Vagina (tissue), 1 donor: ENCODE data around the gene TMIE.

DNA sequence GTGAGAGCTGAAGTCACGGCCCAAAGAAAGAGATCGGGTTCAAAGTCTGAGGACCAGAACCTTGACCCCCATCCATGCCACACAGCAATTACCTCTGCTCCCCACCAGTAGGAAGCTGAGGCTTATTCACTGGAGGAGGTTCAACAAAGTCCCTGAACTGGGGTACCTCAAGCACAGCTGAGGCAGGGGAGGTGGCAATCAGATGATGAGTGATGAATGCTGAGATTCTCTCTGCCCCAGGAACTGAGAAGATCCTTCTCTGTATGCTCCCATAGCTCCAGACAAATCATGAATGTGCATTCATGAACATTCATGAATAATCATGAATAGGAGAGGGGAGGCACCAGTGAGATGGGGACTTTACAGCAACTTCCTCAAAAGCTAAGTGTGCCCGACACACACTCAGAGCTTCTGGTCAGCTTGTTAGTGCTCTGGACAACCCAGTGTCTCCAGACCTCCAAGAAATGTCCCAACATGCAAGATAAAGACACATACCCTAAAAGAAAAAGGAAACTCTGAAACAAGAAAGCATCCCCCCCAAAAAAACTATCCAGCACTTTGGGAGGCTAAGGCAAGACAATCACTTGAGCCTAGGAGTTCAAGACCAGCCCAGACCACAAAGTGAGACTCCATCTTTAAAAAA lies 24.3 kb downstream of the LRRC2 start:
- PRO-cap, result no peak
- RAMPAGE, long total RNA, result no peak

DNA sequence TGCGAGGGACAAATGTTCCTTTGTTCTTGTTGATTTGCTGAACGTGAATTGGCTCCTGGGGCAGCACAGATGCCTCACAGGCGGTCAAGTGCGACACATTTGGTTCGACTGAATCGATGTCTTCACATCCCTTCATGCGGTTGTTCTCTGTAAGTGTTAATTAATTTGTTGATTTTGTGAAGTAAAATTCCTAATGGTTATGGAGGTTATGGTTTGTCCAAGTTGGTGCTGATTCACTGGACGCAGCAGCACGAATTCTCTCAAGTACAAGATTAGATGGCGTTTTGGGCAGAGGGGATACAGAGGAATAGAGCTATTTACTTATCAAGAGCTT lies 192 bp downstream of the FAM240A start:
- PRO-cap, result no peak
- RAMPAGE, long total RNA, result no peak

DNA sequence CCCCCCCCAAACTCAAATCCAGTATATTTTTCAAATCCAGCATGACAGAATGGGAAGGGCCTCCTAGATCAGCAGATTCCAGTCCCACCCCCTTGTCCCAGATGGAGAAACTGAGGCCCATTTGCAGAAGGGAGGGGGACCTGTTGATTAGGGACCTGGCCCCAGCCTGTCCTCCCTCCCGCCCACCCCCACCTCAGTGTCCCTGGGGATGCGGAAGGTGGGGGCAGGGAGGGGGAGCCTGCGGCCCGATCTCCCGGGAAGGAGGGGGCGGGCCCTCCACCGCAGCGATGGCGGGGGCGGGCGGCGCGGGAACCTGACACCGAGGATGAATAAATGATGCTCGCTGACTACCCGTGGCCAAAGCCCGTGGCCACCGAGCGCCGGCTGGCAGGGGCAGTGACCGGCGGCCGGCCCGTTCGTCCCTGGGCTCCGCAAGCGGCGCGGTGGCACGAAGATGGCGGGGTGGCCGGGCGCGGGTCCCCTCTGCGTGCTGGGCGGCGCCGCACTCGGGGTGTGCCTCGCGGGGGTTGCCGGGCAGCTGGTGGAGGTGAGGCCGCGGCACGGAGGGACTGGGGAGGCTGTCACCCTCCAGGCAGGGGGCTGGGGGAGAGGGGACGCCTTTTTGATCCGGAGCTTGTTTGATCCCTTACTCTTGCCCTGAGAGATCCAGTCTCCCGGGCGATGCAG lies at the start of gene TMIE:
TMIE (plus strand) TSS at position 359 of the 687 bp plus-strand sequence.
- PRO-cap, result unidirectional peak, plus-strand start at position 360 of the sequence
- RAMPAGE, long total RNA, result no peak

- PRO-cap, result no peak
- RAMPAGE, long total RNA, result no peak
Observed at GRCh38 chr3:46788795-46789446, 71.3 kb upstream of the PRSS50 start.

DNA sequence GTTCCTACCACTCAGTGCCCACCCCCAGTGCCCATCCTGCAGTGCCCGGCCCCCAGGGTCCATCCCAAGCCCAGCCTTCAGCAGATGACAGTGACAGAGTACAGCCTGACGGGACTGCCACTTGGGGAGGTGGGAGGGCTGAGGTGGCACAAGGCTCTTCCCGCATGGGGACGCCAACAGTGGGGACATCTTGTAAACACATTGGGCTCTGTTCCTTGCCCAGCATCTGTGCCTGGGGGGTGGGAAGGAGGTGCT lies 1.4 kb upstream of the MYL3 start:
- PRO-cap, result no peak
- RAMPAGE, long total RNA, result no peak

DNA sequence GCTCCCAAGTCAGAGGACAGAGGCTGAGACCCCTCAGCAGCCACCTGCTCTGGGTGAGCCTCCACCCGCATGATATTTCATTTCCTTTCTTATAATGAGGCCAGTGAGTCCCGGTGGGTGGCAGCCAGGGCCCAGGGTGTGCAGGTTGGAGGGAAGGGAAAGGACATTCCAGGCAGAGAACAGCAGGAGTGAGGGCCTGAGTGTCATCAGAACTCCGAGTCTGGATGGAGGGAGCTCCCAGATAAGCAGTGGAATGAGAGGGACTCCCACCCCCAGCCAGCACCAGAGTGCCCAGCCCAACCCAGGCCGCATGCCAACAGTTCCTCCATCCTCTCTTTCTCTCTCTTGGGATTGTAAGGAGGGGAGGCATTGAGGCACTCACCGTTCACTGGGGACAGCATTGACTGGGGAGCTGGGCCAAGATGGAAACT lies 15.5 kb downstream of the PTH1R start:
- PRO-cap, result no peak
- RAMPAGE, long total RNA, result no peak

DNA sequence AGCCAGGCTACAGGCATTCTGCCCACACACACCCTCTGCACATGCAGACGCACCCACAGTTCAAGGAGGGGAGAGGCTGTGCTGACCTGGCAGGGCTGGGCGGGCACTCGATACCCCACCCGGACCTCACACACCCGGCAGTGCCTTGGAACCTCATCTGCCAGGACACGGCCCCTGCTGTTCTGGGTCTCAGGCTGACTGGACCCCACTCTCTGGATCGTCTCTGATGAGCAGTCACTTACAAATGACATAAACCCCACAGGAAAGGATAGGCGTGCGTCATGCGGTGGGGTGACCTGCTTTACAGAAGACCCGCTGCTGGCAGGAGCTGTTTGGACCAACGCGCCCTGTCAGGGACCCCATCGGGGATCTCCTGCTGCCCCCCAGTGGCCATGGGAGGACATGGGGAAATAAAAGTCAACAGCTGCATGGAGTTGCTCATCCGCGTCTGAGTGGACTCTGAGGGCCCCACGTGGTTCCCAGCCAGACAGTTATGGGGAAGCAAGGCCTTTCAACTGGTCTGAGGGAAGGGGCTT lies 31.9 kb downstream of the PTH1R start:
- PRO-cap, result no peak
- RAMPAGE, long total RNA, result no peak

DNA sequence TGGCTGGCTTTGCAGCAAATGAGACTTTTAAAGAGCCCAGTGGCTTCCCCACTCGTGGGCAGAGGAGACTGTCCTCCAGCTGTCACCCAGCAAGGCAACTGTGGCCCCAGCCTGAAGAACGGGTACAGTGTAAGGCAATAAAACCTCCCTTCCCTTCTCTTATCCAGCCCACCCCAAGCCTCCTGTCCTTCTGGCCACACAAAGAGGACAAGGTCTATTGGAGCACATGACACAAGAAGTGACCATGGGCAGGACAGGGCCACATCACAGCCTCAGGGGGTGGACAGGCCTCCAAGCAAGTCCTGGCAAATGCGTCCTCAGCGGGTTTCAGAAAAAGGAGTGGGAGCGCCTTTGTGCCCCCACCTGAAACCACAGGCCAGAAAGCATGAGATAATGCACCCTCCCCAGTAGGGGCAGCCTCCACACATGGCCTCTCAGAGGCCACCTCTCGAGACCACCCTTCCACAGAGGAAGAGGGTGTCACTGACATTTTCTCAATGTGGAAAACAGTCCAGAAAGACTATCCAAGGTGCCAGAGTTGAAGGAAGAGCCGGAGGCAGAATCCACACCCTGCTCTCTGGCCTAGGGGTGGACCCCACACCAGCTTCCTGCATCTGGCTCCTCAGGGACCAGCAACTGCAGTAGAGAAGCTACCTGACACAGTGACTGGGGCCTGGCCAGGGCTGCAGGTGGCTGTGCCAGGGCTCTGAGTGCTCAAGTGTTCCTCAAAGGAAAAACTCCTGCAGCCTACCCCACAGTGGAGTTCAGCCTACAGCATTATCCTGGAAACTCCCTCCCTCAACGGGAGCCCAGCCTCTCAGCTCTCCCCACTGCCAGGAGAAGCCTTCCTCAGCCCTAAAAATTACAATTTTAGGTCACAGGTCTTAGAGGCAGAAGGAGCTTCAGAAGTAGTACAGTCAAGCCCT lies 43.9 kb downstream of the CCDC12 start:
- PRO-cap, result no peak
- RAMPAGE, long total RNA, result no peak

DNA sequence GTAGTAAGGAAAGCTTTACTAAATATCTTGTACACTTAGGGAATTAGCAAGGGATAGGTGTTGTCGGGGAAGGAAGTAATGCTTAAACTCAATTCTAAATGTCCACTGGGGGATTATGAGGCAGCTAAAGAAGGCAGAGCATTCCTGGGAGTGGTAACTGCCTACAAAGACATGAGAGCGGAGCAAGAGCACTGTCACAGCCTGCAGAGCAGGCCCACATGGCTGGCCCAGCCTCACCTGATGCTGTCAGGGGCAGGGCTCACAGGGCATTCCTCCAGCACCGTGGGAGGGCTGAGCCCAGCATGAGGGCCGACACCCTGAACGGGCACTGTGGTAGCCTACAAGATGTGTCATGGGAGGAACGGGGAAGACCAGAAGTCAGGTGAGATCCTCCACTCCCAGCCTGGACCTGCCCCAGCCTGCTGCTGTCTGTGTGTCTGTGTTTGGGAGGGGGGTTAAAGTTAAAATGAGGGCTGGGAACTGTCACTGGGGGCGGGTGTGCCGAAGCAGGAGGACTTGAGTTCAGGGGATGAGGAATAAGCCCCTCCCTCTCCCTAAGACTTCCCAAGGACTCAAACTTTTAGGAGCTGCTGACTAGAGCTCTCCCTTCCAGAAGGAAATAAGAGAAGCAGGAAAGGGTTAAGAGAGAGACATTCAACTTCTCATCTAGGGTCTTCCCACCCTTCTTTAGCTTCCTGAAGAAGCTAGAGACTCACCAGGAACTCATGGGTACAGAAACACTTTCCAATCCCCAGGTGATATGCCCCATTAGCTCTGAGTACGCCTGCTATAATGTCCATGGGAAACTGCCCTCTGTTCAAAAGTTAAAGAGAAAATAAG lies 30.0 kb downstream of the CCDC12 start:
- PRO-cap, result no peak
- RAMPAGE, long total RNA, result no peak

DNA sequence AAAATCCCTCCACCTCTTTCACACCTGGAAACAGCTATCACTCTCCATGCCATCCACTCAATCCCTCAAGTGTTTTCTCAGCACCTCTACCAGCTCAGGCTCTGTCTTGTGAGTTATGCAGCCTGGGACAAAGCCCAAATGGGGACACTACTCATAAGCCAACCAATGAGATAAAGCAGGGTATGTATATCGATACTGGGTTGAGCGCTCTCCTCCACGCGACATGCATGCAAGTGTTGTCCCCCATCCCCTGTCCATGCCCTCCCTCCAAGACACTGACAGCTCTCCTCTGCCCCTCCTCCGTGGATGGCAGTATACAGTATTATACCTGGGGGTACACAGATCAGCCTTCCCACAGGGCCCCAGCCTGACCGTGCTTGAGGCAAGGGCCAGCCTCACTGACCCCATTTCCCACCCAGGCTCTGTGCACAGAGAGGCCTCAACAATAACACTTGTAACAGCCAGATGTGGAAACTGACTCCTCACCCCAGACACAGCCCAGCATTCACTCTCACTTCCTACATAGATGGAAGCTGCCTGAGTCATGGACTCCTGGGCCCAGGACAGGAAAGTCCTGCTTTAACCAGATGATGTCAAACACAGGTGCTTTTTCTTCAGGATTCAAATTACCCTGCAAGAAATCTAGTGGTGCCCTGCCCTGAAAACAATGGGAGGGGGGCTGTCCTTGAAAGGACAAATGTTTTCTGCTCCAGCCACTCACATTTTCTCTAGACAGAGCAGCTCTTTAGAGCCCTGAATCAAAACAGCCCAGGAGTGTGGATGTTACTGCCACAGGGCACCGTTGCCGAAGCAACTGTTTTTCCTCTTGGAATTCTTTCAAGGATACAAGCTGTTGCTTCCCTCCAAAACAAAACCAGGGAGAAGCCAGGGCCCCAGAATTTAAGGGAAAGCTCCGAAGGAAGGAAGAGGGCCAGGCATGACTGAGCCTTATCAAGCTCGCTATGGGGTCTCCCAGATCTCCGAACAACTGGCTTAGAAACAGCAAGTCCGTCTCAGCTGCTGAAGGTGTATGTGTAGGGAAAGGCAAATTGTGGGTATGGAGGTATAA lies 16.4 kb downstream of the CCDC12 start:
- PRO-cap, result no peak
- RAMPAGE, long total RNA, result no peak

DNA sequence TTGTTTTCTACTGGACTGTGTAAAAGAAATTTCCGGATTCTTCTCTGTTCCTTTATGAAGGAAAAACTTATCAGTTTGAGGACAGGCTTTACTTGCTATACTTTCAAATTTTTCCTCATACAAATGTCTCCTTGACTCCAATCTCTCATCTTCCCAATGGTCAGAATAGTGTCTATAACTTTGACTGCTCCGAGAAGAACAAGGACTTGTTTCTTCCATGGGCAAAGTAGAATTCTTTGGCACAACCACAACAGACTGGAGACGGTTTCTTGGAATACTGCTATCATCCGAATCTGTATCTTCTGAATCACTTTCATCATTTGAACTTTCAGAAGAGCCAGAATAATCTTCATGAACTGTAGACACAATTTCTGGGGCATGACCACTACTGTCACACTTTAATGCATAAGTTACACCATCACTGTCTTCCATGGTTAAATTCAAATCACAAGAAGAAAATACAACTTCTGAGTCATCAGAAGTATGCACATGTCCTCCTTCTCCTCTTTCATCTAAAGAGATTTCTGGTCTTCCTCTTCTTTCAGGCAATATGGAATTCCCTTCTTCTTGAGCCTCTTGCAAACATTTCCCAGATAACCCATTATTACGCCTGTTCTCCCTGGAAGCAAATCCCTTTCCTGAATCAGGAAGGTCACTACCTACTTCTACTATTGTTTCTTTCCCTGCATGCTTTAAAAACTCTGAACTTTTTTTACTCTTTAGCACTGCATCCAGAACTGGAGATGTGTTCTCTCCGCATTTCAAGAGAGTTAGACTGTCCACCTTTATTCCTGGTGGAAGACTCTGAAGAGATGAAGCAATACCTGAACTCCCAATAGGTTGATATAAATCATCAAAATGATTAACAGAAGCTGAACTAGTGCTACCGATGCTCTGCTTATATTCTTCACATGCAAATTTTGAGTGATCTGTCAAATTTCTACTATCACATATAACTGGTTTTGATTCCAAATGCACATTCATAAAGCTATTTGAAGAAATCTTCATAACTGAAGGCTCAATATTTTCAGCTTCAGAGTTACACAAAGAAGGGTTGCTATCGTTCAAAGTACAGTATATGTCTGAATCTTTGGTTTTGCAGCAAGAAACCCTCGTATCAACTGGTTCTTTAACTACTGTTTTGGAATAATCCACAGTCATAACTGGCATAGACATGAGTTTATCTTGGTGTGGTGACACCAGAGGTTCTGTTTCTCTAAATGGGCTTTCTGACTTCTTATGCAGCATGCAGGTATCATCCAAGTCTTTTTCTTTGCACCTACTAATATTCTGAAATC lies 42.3 kb downstream of the SETD2 start:
- PRO-cap, result no peak
- RAMPAGE, long total RNA, result no peak

DNA sequence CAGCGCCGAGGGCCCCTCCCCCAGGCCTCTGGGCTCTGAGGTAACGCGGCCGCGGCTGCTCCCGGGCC lies 479 bp upstream of the SETD2 start:
- PRO-cap, result no peak
- RAMPAGE, long total RNA, result no peak

- PRO-cap, result no peak
- RAMPAGE, long total RNA, result no peak
Observed at GRCh38 chr3:47417385-47417989, 36.7 kb downstream of the PTPN23 start.

- PRO-cap, result no peak
- RAMPAGE, long total RNA, result start-site peak on the minus strand at chr3:47429222-47429467, 30 reads
Observed at GRCh38 chr3:47428299-47429584, 47.0 kb downstream of the SCAP start.

DNA sequence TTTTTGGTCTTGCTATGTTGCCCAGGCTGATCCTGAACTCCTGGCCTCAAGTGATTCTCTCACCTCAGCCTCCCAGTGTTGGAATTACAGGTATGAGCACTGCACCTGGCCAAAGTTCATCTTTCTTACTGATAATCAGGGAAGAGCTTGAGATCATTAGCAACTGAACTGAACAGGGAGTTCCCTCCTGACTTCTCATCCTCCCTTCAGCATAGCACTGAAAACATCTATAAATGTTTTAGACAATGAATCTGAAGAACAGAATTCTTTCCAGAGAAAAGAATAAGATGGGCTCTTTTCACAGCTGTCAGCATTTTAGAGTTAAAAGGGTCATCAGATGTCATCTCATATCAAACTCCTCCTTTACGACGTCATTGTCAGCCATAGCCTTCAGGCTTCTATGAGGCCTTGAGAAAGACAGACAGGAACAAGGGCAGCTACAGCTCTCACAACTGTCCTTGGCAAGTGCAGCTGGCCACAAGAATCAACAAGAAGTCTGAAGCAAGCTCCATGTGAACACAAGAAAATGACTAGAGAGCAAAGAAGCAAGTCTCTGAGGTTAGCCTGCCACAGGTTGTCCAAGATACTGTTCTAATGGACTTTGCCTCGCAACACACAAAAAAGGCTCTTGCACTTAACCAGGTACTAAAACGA lies 33.7 kb downstream of the SCAP start:
- PRO-cap, result no peak
- RAMPAGE, long total RNA, result no peak

- PRO-cap, result no peak
- RAMPAGE, long total RNA, result no peak
Observed at GRCh38 chr3:47522008-47522600, 8.6 kb upstream of the ELP6 start.

- PRO-cap, result no peak
- RAMPAGE, long total RNA, result start-site peak on the minus strand at chr3:47662352-47662387, 46 reads
Observed at GRCh38 chr3:47662234-47662710, 83.6 kb upstream of the CSPG5 start.

DNA sequence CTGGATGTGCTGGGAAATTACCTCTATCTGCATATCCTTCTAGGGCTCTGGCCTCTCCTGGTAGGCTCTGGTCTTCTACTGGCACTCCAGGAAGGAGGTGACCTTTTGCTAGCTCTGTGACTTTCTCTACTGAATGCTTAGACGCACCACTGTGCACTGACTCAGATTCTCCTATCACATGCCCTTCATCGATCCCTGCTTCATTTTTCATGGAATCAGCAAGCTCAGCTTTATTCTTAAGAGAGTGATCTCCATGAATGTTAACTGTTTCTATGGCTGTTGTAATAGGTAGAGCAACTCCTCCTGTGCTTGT lies 106.6 kb downstream of the DHX30 start:
- PRO-cap, result no peak
- RAMPAGE, long total RNA, result no peak

DNA sequence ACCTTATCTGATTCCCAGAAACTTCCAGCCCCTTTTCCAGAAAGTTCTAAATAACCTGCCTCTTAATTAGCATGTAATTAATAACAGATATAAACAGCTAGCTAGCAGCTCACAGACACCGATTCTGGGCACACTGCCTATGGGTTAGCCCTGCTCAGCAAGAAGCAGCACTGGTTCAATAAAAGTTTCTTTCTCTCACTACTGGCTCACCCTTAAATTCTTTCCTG lies 54.2 kb downstream of the MAP4 start:
- PRO-cap, result no peak
- RAMPAGE, long total RNA, result no peak

GRCh38 chr3:48034065-48034461 lies 17.8 kb upstream of the MAP4 start:
- PRO-cap, result no peak
- RAMPAGE, long total RNA, result start-site peak on the minus strand at chr3:48034209-48034286, 5 reads